Mesenchymal stem cell of the bone marrow (primary cell): Measurements from ENCODE around the gene SMIM20.

DNA sequence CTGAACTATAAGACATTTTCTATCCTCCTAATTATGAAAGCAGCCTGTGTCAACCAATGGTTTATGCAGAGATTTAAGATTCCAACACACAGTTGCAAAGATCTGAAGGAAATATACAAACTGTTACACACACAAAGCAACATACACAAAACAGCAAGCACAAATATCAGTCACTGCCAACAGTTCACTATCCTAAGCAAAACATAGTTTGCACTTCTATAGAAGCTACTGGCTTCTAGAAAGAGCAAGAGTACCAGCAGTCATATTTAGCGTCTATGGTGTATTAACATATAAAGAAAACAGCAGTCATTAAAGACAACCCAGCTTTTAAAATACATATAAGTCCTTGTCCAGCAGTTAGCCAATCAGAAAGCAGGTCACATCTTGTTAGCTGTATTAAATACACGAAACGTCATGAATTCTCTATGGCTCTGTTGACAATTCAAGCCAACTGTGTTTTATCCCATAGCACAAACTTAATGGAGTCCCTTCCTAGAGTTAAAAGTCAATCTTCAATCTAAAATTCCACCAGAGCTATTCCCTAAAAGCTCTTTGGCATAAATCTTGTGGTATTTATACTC, 1.6 kb downstream of the LDB2 start:
- CAGE, long polyA plus RNA, result no peak

- CAGE, long polyA plus RNA, result no peak
Observed at GRCh38 chr4:16900618-16900846, 2.1 kb upstream of the LDB2 start.

GRCh38 chr4:16969511-16969653, 70.9 kb upstream of the LDB2 start:
- CAGE, long polyA plus RNA, result no peak

GRCh38 chr4:17583276-17583963, 6.4 kb downstream of the LAP3 start:
- CAGE, long polyA plus RNA, result no peak

- CAGE, long polyA plus RNA, result no peak
Observed at GRCh38 chr4:17857487-17857991, 46.8 kb downstream of the NCAPG start.

GRCh38 chr4:18688413-18688742, 666.8 kb upstream of the LCORL start:
- CAGE, long polyA plus RNA, result no peak

- CAGE, long polyA plus RNA, result no peak
Observed at GRCh38 chr4:19941715-19942096, 310.0 kb upstream of the SLIT2 start.

GRCh38 chr4:20253279-20253612, 1.5 kb downstream of the SLIT2 start:
- CAGE, long polyA plus RNA, result no peak

GRCh38 chr4:20589266-20589753, 110.9 kb upstream of the PACRGL start:
- CAGE, long polyA plus RNA, result no peak

GRCh38 chr4:22399441-22400089, 116.3 kb downstream of the ADGRA3 start:
- CAGE, long polyA plus RNA, result no peak

DNA sequence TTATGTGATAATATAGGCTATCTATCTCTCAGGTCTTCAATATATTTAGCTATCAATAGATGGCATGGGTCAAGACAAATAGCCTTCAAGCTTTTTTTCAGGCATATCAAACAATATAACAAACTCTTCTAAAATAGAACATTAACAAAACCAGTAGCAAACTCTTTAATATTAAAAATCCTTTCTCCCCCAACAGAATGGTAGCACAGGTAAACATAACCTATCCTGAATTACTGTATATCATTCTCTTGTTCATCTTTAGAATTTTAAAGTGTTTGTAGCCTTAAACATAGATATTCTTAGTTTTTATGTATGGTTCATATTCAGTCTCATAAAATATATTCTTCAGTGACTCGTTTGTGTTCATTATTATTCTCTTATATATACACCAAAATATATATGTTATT, 475.7 kb downstream of the PPARGC1A start:
- CAGE, long polyA plus RNA, result no peak

DNA sequence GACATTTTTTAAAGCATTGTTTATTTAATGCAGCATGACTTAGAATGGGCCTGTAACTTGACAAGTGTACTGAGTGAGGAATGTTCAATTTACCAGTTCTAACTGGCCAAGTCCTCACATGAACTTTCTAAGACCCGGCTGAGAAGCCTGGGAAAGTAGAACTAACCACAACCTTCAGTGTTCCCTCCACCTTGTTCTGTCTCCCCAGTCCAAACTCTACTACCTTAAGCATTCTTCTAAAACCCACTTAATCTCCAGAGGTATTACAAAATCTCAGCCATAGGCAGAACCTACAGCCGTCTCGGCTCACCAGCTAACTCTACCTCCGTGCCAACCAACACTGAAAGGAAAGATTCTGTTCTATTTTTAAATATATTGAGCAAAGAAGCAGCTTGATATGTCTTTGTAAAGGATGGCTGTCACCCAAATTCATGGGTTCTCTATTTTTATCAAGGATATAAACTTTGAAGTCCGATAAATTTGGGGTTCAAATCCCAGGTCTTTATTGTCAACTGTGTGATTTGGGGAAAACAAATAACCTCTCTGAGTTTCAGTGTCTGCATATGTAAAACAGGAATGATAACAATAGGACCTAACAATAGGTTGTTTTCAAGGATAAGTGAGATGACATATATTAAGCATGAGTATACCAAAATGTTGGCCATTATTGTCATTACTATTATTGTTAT, 6.7 kb downstream of the PPARGC1A start:
- CAGE, long polyA plus RNA, result no peak

- CAGE, long polyA plus RNA, result no peak
Observed at GRCh38 chr4:24261950-24262406, 322.4 kb downstream of the DHX15 start.

DNA sequence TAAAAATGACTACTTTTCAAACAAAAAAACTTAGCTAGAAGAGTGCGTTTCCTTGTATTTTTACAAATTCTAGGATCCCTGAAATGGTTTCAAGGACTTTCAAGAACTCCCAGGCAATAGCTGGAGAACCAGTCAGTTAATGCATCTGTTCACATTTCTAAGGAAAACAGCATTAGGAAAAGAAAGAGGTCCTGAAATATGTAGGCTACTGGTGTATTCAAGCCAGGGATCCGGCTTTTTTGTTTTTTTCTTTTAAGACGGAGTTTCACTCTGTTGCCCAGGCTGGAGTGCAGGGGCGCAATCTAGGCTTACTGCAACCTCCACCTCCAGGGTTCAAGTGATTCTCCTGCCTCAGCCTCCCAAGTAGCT, 11.7 kb downstream of the DHX15 start:
- CAGE, long polyA plus RNA, result no peak

DNA sequence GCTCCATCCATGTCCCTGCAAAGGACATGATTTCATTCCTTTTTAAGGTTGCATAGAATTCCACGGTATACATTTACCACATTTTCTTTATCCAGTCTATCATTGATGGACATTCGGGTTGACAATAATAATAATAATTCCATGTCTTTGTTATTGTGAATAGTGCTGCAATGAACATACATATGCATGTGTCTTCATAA, 27.9 kb upstream of the ZCCHC4 start:
- CAGE, long polyA plus RNA, result no peak

DNA sequence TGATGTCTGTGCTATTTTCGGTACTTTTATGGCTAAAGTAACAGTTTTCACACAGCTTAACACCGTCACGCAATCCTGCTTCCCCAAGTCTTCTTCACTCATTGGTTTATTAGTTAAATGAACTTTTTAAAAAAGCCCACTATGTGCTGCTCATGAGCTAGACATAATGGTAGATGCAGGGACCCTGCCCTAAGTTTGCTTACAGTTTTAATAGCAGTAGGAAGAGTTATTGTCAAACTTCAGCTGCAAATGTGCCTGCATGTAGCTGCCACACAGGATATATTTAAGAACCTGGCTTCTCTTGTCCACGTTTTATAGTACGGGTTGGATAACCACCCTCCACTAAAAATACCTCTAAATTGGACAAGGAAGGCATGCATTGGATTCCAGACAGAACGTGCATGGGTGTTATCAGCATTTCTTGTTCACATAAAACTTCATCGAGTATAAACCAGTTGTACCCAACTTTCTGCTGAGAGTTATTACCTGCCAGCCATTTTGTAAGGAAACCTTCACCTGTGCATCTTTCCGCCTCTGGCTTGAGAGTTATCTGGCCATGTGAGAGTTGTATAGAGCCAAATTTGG, 780 bp downstream of the ANAPC4 start:
- CAGE, long polyA plus RNA, result no peak

GRCh38 chr4:25406165-25406674, 29.2 kb downstream of the ANAPC4 start:
- CAGE, long polyA plus RNA, result no peak

DNA sequence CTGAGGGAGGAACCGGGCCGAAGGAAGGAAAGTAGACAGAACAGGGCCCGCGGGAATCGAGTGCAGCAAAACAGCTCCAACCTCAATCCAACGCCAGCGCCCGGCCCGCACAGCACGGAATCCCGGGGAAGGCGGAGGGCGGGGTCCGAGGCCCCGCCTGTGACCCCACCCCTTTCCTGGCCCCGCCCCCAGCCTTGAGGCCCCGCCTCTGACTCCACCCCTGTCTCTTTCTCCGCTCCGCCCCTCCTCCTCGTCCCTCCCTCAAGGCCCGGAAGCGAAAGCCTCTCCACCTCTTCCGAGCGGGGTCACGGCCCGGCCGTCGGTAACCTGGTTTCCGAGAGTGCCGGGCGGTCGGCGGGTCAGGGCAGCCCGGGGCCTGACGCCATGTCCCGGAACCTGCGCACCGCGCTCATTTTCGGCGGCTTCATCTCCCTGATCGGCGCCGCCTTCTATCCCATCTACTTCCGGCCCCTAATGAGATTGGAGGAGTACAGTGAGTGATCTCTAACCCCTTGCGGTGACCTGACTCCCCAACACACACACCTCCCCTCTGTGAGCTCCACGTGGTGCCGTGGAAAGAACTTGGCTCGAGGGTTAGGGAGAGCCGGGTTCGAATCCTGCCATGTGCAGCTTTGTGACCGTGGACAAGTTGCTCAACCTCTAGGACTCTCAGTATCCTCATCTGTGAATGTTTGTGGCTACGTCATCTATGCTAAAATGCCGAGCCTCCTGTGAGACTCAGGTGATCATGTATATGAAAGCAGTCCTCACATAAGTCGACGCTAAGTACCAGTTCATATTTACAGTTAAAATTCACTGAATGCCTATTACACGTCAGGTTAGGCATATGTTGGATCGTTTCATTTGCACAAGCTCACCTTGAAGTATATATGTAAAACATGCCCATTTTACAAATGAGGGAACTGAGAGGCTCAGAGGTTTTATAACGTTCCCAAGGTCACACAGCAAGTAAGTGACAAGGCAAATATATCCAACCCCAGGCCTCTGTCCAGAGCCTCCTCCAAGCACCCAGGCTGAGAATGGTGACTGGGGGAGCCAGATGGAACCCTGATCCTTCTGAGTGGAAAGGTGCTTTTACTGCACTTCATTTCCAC, at the start of gene SMIM20:
Gene SMIM20, plus strand, starts transcription at position 291 of the 1,115 bp plus-strand sequence.
- CAGE, long polyA plus RNA, result no peak

DNA sequence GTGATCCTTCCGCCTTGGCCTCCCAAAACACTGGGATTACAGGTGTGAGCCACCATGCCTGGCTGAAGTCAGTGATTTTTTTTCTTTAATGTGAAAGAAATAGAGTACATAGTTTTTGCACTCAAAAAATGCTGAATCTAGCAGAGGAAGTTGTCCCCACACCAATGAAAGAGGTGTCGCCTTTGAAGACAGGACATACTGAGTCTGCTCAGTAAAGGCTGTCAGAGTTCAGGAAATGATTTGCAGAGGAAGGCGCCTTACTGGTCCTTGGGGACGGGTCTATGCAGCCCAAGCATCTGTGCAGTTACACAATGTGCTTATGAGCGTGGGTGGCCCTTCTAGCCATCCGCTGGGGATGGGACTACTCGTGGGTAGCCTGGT, 116.6 kb upstream of the RBPJ start:
- CAGE, long polyA plus RNA, result no peak

GRCh38 chr4:26274990-26275615, 45.7 kb upstream of the RBPJ start:
- CAGE, long polyA plus RNA, result no peak